Subcutaneous preadipocyte (primary cell): Measurements from ENCODE around the genes CBLL2, SAT1, SUPT20HL2, MAGEB2 and FTHL17.

GRCh38 chrX:22105367-22105798 is 73.3 kb downstream of the PHEX start:
- CAGE, long polyA plus RNA = no peak

GRCh38 chrX:22272714-22273134 is at the start of gene CBLL2:
Gene CBLL2 (plus strand): TSS chrX:22272913.
- CAGE, long polyA plus RNA = no peak

GRCh38 chrX:23766430-23767150 is 16.4 kb upstream of the SAT1 start:
- CAGE, long polyA plus RNA = no peak

- CAGE, long polyA plus RNA = start-site peak on the plus strand at chrX:23783171-23783175, 158 and 73 reads in 2 replicates
These were observed at the start of gene SAT1 for GRCh38 chrX:23782377-23783647. Gene SAT1 (plus strand): TSS chrX:23783173.

DNA sequence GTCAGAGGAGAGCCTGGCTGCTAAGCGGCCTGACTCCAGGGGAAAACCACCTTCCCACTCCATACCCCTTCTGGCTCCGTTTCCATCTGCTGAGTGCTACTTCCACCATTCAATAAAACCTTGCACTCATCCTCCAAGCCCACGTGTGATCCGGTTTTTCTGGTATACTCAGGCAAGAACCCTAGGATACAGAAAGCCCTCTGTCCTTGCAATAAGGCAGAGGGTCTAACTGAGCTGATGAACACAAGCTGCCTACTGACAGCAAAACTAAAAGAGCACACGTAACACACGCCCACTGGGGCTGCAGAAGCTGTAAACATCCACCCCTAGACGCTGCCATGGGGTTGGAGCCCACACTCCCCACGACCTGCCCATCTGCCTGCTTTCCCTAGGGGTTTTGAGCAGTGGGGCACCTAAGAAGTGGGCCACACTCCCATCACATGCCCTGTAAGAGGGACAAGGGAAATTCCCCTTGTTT is 24.3 kb downstream of the APOO start:
- CAGE, long polyA plus RNA = no peak

DNA sequence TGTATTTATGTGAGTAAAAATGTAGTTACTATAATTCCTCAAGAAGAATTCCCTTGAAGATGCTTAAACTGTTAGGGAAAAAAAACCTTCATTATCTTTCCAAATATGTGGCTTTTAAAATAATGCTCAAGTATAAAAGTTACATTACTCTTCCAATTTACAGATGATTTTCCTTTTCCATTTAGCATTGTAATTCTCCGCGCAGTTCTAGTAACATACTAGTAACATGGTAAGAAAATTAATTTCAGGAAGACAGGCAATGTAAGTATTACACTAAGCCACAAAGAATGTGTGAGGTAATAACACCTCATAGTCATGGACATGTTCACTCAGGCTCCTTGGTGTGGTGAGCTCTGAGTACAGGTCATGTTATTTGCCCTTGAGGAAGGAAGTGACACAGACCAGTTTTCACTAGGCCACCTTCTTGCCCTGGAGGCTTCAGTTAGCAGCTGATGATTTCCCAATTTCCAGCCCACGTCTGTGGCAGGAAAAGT is 6.8 kb downstream of the APOO start:
- CAGE, long polyA plus RNA = no peak

- CAGE, long polyA plus RNA = no peak
These were observed 1.3 kb downstream of the KLHL15 start for GRCh38 chrX:24025399-24026370.

DNA sequence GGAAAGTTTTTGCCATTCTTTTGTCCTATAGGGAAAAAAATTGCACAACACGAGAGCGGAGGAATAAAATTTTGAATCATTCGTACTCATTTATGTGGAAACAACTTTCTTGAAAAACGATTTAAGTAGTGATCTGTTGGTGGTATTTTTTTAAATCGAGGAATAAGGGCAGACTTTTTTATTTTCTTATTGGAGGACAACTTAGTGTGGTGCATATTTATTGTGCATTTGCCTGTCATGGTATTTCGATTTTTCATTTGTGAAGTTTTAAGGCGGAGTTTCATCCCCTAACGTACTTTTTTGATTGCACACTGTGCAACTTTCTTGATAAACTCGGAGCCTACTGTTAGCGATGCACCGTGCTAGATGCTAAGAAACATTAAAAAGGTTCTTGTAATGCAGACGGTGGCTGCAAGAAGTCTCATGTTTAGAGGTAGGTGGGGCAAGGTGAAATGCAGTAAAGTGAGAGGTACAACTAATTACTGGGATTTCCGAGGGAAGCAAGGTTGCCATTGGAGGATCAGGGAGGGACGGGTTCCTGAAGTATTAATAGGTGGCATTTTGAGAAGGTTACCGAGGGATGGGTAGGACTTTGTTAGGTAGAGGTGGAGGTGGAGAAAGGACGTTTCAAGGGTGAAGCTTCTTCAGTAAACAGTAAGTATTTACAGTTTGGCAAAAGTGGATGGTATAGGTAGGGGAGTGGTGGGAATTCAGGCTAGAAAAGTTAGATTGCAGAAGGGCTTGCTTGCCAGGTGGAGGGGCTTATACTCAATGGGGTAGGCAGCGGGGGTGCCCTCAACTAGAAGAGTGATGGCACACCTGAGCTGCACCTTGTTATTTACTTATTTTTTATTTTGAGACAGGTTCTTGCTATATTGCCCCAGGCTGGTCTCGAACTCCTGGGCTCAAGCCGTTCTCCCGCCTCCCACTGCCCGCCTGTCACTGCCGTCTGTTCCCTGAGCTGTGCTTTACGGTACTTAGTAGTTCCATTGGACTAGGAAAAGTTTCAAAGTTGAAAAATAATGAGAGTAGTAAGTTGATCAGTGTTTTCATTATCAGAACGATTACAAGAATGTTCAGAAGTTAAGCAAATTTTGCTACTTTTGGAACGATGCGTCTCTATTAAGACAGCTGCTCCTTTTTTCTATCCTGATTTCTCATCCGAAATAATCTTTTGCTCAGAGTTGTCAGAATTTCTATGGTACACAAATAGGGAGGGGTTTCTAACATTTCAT is 1.7 kb downstream of the ZFX start:
- CAGE, long polyA plus RNA = no peak

GRCh38 chrX:24180914-24181586 is 31.5 kb downstream of the ZFX start:
- CAGE, long polyA plus RNA = no peak

- CAGE, long polyA plus RNA = no peak
These were observed 38.8 kb downstream of the ZFX start for GRCh38 chrX:24188143-24188864.

- CAGE, long polyA plus RNA = no peak
These were observed at the start of gene SUPT20HL2 for GRCh38 chrX:24313785-24314252. Gene SUPT20HL2 (minus strand): TSS chrX:24314069.

DNA sequence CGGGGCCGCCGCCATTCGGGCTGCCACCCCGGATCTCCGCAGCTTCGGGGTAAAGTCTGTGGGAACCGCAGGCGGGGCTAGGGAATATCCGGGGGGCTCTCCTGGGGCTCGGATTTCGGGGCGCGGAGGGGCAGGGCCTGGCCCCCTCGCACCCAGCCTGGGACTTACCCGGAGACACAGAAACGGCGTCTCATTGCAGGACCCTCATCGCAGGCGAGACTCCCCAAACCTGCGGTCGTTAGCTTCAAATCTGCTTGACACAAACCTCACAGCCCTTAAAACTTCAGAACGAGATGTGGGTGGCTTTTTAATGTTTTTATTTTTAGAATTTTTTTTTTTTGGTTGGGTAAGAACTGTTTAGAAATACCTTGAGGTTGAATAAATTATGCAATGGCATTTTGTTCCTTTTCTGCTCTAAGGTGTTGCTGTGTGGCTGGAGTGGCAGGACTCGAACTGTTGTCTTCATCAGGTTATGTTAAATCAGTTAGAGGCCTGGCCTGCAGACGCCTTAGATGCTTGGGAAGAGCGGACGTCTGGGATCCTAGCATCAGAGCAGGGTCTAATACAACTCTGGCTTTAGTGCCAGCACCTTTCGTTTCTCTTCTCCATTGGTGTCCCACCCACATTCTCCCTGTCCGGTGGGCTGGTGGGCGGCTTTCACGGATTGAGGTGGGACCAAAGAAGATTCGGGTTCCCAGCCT is 657 bp downstream of the PDK3 start:
- CAGE, long polyA plus RNA = no peak

GRCh38 chrX:24479047-24479589 is 14.0 kb downstream of the PDK3 start:
- CAGE, long polyA plus RNA = no peak

GRCh38 chrX:24545388-24546083 is 80.5 kb downstream of the PDK3 start:
- CAGE, long polyA plus RNA = no peak

GRCh38 chrX:28271174-28271495 is 289.9 kb upstream of the DCAF8L1 start:
- CAGE, long polyA plus RNA = no peak

GRCh38 chrX:30215274-30215653 is at the start of gene MAGEB2:
Gene MAGEB2 (plus strand): TSS chrX:30215563.
- CAGE, long polyA plus RNA = no peak

- CAGE, long polyA plus RNA = no peak
These were observed 6.3 kb downstream of the NR0B1 start for GRCh38 chrX:30302838-30303328.

GRCh38 chrX:30888434-30888728 is 673 bp downstream of the TAB3 start:
- CAGE, long polyA plus RNA = no peak

DNA sequence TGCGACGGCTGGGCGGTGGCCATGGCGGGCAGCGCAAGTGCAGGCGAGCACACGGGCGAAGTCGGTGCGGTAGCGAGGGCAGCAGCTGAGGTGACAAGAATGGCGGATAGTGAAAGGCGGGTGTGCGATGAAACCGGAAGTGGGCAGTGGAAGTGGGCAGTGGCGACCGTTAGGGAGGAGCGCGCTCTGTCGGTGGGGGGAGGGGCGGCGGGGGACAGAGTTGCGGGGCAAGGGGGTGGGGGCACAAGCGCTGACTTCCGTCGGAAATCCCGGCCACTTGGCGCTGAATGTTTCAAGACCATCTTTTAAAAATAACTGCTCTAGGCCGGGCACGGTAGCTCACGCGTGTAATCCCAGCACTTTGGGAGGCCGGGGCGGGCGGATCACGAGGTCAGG is at the start of gene FTHL17:
FTHL17 (minus strand) TSS at position 111 of the 396 bp plus-strand sequence.
- CAGE, long polyA plus RNA = no peak

- CAGE, long polyA plus RNA = no peak
These were observed 720.0 kb downstream of the DMD start for GRCh38 chrX:32491406-32491605.